Pericardium fibroblast (primary cell): ENCODE measurements around a stretch of chr9.

GRCh38 chr9:68707035-68707428 is 2.0 kb downstream of the PIP5K1B start:
- RAMPAGE, long total RNA, result no peak

DNA sequence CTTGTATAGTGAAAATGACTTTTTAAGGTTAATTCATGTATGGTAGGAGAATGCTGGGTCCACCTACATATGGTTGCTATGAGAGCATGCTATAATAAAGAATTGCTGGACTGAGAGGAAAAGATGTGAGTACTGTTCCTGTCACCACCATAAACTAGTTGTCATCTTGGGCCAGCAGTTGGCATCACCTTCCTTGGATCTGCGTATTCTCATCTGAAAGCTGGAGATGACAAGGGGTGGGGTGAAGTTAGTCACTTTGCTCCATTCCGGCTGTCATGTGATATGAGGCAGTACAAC is 33.3 kb downstream of the PIP5K1B start:
- RAMPAGE, long total RNA, result no peak

DNA sequence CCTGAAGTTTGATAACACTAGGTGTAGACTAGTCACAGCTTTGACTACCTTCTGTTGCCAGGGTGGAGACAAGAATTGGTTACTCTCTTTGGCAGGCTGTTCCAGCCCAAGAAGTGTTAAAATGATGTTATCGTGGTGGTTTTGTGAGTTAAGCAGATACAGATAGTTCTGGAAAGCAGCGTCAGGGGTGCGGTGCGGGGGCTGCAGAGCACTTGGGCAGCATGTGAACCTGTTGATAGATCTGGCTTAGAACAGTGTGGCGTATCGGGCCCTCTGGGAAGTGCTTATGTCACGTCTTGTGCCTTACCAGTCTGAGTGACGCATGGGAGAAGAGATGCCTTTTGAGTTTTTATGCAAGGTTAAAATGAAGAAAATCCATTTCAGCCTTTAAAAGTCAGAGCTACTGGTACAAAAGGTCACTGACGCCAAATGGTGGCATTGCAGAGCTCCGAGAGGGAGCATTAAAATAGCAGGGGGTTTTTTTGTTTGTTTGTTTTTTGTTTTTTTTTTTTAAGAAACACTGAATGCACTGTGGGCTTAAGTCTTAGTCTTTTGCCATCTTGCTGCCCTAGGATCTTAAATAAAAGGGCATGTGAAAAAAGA is 81.6 kb downstream of the PABIR1 start:
- RAMPAGE, long total RNA, result no peak

- RAMPAGE, long total RNA, result no peak
These were observed 10.7 kb upstream of the PRKACG start for GRCh38 chr9:69024617-69025065.

DNA sequence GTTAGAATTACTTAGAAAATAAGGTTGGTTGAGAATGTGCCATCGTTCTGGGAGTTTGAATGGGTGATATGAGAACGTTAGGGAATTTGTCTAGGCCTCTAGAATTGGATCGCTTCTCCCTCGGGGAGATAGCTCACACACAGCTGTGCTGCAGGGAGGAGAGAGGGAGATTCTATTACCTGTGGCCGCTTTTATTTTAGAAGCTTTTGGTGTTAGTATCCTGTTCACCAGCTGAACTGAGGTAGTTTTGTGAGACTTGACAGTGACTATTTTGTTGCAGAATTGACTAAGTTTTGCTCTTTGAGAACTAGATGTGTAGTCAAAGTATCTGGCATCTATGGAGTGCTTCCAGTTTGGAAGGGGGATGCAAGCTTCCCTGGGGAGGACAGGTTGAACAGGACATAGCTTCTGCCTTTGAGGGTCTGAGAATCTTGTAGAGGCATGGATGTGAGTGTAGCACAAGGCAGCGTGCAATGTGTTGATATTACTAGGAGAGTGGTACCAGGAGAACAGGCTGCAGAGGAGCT is 73.2 kb downstream of the TJP2 start:
- RAMPAGE, long total RNA, result no peak

- RAMPAGE, long total RNA, result no peak
These were observed 26.7 kb downstream of the APBA1 start for GRCh38 chr9:69645316-69646011.

DNA sequence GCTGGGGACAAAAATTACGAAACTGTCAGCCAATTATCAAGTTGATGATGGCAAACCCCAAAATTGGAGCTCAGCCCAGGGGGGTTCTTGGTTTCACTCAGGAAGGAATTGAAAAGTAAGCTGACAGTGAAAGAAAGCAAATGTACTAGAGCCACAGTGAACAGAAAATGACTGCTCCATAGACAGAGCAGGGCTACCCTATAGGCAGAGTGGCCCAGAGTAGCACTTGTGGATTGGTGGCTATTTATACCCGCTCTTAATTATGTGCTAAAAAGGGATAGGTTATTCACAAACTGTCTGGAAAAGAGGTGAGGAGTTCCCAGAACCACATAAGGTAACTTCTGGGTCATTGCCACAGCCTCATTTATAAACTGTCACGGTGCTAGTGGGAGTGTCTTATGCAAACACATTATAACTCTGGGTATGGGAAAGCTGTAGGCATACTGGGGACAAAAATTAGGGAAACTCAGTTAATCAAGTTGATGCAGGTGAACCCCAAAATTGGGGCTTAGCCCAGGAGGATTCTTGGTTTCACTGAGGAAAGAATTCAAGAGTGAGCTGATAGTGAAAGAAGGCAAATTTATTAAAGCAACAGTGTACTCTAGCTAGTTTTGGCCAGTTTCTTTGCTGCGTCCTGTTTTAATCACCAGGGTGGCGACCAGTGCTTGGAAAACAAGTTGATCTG is 14.4 kb upstream of the CFAP95 start:
- RAMPAGE, long total RNA, result no peak

DNA sequence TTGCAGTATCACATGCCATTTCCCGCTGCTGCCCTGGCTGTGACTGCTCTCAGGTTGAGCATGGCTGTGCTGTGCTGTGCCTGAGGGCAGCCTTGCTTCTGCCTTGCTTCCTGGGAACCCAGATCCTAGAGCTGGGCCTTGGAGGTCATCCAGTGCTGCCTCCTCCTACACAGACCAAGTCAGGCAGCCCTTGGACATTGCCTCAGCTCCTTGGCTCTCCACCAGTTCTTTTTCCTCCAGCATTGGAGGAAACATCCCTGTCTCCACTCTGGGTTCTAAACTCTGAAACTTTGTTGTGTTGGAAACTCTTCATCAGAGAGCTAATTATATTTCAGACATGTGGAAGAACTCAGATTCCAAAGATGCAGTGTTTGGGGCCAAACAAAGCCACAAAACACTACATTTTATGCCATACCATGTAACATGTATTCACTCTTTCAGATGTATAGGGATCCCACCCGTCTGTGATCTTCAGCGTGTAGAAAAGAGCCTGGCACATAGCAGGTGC is 6.2 kb downstream of the MAMDC2 start:
- RAMPAGE, long total RNA, result no peak

DNA sequence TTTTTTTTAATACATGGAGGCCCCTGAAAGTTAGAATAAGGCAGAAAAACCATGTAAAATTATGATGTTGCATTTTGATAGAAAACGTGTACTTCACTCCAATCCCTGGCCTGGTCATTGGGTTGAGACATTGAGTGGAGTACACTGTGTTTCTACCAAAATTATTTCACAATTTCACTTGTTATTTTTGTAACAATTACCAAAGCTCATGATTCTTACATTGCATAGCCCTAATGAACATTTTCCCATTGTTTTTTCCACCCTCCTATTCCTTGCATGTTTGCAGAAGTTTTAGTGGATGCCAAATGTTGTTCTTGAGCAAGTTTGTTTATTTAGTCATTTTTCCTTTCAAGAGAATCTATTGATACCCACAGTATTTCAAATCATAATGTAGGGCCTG is 21.9 kb downstream of the MAMDC2 start:
- RAMPAGE, long total RNA, result no peak

DNA sequence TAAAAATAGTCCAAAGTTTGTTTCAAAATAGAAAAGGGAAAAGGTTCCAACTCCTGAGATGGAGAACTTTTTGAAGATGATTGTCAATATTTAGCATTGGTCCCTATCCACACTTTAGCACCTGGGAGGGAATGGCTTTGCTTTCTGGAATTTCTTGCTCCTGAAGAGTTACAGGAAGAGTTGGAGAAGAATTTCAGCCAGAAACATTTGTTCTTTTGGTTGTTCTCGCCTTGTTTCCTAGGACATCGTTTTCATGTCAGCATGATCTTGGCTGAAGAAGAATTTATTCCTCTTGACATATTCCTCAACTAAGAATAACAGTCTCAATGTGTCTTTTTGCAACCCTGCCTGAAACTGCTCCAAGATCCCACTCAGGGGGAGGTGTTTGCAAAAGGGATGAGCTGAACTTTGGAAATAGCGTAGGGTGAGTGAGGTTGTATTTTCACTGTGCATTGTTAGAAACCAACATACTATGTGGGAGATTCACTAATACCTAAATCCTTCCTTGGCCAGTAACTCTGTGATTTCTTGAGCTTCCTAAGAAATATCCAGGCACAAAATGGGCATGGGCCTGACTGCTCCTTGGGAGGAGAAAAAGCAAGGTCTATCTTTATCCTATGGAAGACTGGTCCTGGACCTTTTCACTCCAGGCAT is 26.1 kb downstream of the MAMDC2 start:
- RAMPAGE, long total RNA, result no peak

GRCh38 chr9:70221695-70222307 is 37.0 kb upstream of the SMC5 start:
- RAMPAGE, long total RNA, result no peak

GRCh38 chr9:70282381-70282641 is 23.5 kb downstream of the SMC5 start:
- RAMPAGE, long total RNA, result no peak

DNA sequence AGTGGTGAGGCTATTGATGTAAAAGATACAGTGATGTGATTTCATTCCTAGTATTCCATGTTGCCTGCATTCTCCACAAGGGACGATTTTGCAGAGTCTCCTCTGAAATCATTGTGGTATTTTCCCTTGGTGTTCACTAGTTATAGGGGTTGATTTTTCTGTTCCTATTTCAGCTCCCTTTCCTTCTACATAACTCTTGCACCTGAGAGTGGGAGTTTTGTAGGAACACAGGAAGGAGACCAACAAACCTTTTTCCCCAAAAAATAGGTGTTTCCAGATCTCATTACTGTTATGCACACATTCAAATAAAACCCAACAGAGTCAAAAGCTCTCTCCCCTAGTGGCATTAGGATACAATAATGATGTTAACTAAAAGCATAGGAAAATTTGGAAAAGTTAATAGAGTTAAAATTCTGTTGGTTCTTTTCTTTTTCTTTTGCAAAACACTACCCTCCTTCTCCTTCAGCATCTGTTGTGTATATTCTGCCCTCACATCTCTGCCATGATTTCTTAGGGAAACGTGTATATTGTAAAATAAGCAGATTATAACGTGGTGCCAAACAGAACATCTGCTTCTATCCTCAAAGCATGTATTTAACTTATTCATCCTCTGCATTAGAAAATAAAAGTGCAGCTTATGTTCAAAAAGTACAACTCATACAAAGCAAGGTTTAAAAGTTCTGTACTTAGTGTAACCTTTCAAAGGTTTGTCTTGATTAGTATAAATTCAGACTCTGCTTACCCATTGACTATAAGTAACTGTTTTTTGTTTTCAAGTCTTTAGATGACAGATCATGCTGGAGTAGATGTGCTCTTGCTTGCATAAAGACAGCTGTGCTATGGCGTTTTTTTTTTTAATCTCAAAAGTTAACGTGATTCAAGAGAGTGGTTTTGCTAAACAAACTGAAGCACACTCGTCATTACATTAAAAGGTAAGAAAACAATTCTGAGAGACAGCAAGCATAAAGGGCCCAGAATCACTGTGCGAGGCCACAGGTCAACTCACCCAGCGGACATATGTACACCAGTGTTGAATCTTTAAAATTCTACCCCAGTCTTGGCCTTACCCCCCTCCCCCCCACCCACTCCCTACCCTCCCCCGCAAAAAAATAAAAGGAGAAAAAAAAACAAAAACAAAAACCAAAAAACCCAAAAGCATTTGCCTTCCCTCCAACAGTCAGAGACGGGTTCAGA is 27.7 kb downstream of the KLF9 start:
- RAMPAGE, long total RNA, result no peak

- RAMPAGE, long total RNA, result no peak
These were observed 25.5 kb upstream of the KLF9 start for GRCh38 chr9:70439932-70440477.

DNA sequence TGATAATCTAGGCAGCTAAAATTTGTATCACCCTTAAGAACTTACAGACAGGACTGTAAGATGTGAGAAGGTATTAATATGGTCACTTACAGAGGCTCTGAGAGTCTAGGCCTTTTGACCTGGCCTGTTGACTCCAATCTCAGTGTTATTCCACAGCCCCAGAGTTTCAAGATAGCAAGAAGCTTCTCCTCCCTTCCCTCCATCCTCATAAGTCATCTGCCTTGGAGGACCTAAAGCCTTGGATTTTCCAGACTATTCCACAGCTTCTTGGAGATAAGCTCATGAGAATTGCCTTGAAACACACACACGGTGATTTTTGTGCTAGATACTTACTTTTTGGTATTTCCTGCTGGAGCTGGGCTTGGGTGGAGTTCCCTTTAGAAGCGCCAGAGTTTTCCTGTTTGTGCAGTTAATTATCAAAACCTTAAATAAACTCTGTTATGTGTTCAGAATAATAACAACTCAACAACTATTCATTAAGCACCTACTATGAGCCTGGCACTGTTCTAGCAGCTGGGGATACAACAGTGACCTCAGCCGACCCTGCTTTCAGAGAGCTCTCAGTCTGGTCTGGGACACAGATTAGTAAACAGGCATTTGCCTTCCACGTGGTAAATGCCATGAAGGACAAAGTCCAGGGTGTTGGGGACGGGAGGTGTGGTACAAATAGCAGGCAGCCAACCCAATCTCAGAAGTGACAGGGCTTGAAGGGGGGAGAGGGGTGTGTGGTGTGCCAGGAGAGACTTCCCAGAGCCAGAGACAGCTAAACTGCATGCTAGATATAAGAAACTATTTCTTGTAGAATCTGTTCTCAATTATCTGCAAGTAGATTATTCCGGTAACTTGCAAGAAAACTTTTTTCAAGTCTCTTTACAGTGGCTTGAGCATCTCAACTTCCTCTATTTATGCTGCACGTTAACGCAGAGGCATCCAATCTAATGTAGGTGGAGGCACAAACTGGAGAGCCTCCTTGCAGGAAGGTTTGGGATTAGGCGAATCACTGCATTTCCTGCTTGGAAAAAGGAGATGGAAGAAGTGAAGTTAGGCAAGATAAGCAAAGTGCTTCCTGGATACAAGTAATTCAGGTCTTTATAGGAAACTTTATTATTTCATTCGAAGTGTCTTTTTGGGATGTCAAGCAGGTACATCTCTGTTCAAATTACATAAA is 55.9 kb upstream of the KLF9 start:
- RAMPAGE, long total RNA, result no peak

DNA sequence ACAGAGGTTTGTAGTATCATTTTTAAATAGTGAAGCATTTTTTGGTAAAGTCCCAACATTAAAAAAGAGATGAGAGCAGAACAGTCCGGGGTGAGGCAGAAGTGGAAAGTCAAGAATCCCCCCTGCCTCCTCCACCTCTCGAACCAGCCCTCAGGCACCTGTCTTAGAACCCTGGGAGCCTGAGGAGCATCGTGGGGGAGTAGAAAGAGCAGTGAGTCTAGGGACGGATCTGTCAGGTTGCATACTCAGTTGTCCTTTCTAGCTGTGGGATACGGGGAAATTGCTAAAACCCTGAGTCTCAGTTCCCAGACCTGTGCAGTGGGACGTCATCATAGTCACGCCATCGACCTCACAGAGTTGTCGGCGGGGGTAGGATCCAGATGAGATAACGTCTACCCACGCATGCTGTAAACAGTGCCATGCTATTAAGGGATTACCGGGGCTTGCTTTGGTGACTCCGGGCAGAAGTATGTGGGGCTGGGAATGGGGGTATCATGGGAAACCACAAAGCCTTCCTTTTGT is 186.5 kb upstream of the KLF9 start:
- RAMPAGE, long total RNA, result no peak

DNA sequence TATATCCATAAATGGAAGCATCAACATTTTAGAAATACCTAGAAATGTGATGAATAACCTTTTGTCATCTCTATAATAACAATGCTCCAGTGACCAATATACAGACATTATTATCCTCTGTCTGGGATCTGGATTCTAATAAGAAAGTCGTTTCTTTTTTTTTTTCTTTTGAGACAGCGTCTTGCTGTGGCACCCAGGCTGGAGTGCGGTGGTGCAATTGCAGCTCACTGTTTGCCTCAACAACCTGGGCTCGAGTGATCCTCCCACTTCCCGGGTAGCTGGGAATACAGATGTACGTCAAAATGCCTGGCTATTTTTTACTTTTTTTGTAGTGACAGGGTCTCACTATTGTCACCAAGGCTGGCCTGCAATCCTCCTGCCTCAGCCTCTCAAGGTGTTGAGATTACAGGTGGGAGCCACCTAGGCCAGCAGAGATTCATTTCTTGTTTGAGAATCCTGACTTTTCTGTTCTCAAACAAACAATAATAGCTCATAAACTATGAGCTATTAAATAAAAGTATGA is 215.8 kb downstream of the TRPM3 start:
- RAMPAGE, long total RNA, result no peak

DNA sequence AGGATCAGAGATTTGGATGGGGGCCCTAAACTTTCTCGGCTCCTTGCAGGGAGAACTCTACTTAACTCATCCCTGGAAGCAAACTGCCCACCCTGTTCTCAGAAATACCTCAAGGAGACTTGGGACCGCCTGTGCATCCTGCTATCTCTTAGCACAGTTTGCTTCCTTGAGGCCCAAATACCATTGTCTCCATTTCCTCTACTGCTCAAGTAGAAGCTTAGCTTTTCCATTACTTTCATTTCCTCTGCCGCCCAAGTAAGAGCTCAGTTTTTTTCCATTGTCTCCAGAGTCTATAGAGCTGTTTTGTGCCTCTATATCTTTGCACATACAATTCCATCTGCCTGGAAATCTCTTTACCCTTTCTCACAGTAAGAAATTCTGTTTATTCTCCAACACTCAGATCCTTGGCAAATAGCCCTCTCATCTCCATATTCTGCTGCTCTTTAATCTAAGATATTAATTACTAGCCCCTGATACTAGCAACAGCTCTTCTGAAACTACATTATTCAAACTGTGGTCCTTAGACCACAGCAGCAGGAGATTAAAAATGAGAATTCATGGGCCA is 137.8 kb downstream of the CEMIP2 start:
- RAMPAGE, long total RNA, result no peak

GRCh38 chr9:71699702-71700065 is 68.6 kb downstream of the CEMIP2 start:
- RAMPAGE, long total RNA, result no peak

DNA sequence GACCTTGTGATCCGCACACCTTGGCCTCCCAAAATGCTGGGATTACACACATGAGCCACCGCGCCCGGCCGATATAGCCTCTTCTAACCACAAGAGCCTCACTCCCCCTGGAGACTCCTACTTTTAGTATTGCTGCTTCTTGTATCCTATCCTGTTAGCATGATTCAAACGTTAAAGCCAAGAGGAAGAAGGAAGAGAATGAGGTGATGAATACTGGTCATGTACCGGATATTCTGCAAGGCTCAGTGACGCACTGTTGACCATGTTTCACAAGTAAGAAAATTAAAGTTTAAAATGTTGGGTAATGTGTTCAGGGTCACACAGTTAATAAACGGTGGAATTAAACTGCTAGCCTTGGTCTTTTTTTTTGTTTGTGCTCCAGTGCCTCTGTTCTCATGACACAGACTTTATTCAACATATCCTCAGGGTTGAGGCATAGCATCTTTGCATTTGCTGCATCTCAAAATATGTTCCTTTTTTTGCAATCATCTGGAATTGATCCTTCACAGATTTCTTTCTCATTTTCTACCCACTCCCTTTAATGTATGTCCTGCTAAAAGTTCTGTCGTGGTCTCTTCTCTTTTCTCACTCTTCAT is 17.9 kb downstream of the C9orf57 start:
- RAMPAGE, long total RNA, result no peak